CMK (cell line): ENCODE measurements around the genes RAB11A and MAP2K1.

GRCh38 chr15:65686652-65687029 is 64.9 kb downstream of the SLC24A1 start:
- RRBS = no CpG with 5 or more reads among the region's 1 CpG

DNA sequence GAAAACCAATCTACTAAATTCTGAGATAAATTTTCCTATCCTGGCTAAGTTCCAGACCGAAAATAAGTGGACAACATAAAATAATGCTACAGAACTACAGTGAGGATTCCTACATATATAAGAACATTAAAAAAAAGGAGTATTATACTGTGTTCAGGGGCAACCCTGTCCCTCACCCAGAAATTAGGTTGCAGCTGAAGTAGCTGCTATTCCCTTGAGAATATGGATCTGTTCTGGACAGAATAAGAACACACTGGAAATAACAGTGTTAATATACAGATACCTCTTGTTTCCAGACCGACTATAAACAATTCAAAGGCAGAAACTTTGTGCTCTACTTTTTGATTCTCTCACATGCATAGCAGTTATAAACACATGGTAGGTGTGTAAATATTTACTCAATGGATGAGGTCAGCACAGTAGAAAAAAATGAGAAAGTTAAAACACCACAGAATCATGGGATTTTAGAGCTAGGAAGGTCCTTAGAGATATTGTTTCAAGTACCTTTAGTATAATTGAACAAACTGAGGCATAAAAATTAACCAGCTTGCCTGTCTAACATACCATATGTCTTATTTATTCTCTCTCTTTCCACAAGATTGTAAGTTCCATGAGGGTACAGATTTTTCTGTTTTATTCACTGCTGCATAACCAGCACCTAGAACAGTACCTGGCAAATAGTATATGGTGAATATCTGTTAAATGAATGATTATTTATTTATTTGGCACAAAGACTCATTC is 25.2 kb downstream of the DENND4A start:
- RRBS = no CpG with 5 or more reads among the region's 2 CpGs

DNA sequence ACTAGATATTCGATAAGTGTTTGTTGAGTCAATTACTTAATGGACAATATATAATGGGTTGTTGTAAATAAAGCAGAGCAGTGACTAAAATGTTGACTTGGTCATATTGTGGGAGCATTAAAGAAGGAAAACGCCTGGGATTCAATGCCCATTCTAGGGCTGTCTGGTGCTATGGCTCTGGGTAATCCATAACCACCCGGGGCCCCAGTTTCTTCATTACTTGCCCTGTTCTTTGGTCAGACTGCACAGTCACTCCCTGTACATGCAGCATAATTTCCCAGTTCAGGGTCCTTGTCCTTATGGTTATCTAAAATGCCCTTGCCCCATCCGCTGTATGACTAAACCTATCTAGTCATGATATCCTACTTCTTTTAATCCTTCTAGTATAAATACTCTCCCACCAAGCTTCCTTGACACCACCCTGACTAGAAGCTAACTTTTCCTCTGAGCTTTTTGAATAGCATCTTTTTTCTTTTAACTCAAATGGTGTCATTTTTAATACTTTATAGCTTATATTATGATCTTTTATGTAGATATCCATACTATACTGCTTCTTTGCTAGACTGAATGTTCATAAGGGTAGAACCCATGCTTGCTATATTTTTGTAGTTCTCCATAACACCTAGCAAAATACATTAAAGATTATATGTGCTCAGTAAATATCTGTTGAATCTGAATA is 27.6 kb upstream of the DENND4A start:
- RRBS = no CpG with 5 or more reads among the region's 4 CpGs

DNA sequence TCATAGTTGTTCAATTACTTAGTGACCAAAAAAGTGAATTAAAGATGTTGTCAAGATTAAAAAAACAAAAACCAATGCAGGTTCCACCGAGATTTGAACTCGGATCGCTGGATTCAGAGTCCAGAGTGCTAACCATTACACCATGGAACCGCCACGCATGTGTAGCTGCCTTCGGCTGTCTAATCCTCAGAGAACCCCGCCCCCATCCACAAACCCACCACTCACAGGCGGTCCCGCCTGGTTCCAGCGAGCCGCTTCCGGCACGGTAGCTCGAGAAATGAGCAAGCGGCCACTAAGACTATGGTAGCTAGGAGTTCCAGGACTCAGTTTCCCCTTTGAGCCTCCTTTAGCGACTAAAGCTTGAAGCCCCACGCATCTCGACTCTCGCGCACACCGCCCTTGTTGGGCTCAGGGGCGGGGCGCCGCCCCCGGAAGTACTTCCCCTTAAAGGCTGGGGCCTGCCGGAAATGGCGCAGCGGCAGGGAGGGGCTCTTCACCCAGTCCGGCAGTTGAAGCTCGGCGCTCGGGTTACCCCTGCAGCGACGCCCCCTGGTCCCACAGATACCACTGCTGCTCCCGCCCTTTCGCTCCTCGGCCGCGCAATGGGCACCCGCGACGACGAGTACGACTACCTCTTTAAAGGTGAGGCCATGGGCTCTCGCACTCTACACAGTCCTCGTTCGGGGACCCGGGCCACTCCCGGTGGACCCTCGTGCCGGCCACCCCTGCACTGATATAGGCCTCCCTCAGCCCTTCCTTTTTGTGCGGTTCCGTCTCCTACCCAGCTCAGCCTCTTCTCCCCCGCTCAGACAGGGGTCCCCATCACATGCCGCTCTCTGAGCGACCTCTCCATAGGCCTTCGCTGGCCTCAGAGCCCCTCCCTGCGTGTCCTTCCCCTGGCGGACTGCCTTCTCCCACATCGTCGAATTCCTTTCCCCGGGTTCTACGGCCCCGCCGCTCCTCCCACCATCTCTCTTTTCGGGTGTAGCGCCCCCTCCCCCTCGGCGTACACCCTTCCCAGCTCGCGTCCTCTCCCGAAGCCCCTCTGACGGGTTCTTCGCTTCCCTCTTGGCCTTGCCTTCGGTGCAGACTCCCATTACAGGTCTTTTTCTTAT is at the start of gene RAB11A:
RAB11A (plus strand) TSS at position 508 of the 1,115 bp plus-strand sequence.
- RRBS = 0% methylated on average over 3 of the region's 75 CpGs

DNA sequence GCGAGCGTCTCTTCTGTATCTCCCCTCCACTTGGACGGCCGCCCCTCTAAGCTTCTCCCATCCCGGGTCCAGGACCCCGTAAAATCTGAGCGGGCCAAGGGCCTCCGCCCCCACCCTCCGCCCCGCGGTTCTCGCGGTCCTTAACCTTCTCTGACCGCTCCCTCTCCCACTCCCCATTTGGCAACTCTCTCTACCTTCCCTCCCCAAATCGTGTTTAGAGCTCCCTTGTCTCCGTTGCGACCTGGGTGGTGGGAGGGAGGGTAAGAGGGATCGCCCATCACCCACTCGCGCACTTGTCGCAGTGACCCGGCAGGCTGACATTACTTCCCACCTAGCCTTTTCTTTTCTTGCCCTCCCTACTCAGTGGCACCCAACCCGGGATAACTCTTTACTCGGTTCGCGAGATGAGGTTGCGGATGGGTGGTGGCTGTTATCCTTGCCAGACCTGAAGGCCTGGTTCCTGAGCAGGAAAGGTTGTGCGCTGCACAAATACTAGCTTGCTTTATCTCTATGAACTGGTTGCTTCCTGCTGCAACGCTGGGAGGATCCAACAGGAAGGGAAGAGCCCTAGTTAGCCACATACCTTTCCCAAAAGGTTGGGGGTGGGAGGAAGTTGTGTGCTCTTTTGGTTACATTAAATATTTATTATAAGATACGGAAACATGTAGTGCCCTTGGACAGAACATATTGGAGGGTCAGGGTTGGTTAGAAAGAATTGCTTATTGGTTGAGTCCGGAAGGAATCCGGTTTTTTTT is 1.0 kb downstream of the RAB11A start:
- RRBS = under 1% methylated on average over 2 of the region's 32 CpGs

GRCh38 chr15:65970884-65971659 is 101.8 kb downstream of the RAB11A start:
- RRBS = no CpG with 5 or more reads among the region's 8 CpGs

DNA sequence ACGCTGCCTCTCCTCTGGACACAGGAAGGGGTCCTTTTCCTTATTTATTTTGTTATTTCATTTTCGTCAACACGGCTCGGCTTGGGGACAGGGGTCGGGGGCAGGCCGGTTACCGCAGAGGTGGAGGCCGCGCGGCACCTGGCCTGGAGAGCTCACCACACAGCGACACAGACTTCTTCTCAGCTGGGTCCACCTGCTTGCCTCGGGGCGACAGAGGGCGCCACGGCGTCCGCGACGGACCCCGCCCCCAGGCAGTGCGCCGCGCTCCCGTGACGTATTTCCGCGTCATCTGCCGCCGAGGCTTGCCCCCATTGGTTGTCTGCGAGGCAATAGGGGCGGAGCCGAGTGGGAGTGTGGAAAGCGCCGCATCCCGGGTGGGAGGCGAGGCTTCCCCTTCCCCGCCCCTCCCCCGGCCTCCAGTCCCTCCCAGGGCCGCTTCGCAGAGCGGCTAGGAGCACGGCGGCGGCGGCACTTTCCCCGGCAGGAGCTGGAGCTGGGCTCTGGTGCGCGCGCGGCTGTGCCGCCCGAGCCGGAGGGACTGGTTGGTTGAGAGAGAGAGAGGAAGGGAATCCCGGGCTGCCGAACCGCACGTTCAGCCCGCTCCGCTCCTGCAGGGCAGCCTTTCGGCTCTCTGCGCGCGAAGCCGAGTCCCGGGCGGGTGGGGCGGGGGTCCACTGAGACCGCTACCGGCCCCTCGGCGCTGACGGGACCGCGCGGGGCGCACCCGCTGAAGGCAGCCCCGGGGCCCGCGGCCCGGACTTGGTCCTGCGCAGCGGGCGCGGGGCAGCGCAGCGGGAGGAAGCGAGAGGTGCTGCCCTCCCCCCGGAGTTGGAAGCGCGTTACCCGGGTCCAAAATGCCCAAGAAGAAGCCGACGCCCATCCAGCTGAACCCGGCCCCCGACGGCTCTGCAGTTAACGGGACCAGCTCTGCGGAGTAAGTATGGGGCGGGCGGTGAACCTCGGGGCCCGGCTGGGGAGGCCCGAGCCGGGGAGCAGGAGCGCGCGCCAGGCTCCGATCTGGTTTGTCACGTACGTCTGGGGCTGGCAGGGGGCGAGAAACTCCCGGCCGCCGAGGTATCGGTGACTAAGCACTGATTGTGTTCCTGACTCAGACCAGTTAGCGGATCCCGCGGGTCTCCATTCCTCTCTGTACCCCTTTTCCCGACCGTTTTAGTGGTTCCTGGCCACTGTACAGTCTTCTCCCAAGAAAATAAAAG is at the start of gene MAP2K1:
MAP2K1 (plus strand) TSS at position 419 of the 1,217 bp plus-strand sequence.
- RRBS = 1% methylated on average over 63 of the region's 121 CpGs

DNA sequence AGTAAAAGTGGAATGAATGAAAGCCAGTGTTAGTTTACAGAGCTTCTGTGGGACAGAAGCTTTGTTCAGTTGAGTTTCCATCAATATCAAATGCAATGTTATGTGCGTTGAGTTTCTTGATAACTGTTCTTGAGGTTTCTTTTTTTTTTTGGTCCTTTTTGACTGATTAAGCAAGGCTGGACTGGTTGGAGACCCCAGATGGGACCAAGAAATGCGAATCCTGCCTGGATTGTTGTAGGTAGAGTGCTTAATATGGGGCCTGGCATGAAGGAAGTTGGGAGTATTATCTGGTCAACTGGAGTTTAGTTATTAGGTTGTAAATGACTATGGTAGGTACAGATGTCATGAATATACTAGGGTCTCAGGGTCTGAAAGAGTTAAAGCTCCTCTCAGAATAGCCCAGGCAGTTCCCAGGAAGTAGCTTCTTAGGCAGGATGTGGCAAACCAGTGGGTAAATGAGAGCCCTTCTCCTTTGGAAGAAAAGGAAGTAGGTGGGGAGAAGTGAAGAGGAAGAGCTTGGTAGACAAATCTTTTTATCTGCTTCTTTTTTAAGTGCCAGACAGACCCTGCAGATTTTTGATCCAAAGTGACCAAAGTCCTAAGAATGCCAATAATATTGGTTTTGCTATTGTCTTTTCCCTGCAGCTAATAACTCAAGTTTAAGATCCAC is 24.4 kb downstream of the MAP2K1 start:
- RRBS = no CpG with 5 or more reads among the region's 2 CpGs

- RRBS = no CpG with 5 or more reads among the region's 5 CpGs
Observed at GRCh38 chr15:66470524-66471043, 27.0 kb downstream of the SNAPC5 start.

GRCh38 chr15:66655895-66656437 is 46.1 kb upstream of the SMAD6 start:
- RRBS = no CpG with 5 or more reads among the region's 4 CpGs

GRCh38 chr15:66718672-66719244 is 16.7 kb downstream of the SMAD6 start:
- RRBS = no CpG with 5 or more reads among the region's 5 CpGs

DNA sequence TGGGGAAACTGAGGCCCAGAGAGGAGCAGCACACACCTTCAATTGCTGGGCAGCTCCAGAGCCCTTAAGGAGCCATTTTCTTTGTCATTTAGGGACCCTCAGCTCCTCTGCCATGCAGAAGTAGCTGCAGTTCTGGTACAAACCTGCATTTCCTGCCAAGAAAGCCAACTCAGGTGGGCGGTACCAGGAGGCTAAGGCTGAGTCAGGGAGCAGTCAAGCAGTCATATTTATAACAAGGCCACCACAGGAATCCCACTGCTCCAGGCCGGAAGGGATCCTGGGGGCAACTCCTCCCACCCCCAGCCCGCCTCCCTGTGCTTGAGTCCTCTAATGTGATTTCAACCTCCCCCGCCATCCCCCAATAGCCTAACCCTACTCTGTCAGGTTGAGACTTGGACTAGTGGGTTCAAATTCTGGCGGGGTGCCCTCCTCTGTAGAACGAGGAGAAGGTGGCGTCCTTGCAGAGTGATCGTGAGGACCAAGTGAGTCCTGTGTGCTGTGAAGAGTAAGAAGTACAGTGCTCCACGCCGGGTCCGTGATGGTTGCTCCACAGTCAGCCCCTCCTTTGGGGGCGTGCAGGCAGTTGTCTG is 78.1 kb downstream of the SMAD6 start:
- RRBS = no CpG with 5 or more reads among the region's 12 CpGs

DNA sequence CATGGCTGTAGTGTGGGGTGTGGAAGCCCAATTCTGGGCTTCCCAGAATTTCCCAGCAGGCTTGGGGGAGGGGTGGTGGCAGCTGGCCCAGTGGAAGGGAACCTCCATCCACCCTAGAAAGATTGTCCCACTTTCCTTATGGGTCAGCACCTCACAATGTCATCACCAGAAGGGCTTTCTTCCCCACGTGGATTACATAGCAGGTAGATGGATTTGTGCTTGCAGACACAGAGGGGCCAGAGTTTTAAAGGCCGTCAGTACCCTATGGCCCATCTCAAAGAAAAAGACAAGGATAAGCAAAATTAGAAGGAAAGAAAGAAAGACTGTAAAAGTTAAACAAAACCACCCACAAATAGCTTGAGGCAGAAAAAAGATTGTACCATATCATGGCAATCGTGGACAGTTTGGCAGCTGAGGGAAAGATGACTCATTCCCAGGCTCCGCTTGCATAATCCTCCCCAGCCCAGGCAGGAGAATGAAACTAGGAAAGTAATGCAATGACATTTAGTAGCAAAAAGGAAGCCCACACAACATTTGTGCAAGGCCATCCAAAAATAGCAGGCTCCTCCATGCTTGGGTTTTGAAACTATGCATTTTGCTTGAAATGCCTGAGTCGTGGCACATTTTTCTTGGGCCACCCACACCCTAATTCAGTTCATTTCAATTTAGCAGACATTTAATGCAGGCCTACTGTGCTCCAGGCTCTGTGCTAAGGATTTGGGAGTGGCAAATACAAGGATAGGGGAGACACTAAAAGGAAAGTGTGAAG is 41.1 kb upstream of the SMAD3 start:
- RRBS = no CpG with 5 or more reads among the region's 5 CpGs

- RRBS = no CpG with 5 or more reads among the region's 2 CpGs
Observed at GRCh38 chr15:67039798-67040035, 25.7 kb upstream of the SMAD3 start.

- RRBS = no CpG with 5 or more reads among the region's 7 CpGs
Observed at GRCh38 chr15:67049177-67050001, 16.0 kb upstream of the SMAD3 start.

GRCh38 chr15:67066407-67067039 is 1.1 kb downstream of the SMAD3 start:
- RRBS = 1% methylated on average over 11 of the region's 40 CpGs

DNA sequence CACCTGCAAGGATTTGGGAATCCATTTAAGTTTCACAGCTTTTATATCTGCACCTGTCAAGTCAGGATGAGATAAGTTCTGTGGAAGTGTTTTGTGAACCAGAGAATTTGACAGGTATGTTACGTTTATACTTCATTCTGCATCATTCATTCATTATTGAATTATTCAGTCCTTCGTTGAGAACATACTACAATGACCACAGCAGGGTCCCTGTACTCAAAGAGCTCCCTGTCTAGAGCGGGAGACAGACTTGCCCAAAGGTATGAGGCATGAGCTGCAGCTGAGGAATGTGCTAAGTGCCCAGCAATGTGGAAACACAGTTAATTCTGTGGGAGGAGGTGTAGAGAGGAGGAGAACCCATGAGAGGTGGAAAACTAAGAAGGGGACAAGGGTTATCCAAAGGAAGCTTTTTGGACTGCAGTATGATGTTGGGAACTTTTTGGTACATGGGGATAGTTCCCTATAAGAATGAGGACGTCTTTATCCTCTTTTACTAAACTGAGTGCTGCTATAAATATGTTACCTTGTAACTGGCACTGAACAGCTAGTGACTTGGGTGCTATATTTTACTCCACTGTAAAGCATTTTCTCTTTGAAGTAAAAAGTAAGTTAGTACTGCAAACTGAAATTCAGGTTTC is 5.5 kb downstream of the SMAD3 start:
- RRBS = no CpG with 5 or more reads among the region's 4 CpGs

DNA sequence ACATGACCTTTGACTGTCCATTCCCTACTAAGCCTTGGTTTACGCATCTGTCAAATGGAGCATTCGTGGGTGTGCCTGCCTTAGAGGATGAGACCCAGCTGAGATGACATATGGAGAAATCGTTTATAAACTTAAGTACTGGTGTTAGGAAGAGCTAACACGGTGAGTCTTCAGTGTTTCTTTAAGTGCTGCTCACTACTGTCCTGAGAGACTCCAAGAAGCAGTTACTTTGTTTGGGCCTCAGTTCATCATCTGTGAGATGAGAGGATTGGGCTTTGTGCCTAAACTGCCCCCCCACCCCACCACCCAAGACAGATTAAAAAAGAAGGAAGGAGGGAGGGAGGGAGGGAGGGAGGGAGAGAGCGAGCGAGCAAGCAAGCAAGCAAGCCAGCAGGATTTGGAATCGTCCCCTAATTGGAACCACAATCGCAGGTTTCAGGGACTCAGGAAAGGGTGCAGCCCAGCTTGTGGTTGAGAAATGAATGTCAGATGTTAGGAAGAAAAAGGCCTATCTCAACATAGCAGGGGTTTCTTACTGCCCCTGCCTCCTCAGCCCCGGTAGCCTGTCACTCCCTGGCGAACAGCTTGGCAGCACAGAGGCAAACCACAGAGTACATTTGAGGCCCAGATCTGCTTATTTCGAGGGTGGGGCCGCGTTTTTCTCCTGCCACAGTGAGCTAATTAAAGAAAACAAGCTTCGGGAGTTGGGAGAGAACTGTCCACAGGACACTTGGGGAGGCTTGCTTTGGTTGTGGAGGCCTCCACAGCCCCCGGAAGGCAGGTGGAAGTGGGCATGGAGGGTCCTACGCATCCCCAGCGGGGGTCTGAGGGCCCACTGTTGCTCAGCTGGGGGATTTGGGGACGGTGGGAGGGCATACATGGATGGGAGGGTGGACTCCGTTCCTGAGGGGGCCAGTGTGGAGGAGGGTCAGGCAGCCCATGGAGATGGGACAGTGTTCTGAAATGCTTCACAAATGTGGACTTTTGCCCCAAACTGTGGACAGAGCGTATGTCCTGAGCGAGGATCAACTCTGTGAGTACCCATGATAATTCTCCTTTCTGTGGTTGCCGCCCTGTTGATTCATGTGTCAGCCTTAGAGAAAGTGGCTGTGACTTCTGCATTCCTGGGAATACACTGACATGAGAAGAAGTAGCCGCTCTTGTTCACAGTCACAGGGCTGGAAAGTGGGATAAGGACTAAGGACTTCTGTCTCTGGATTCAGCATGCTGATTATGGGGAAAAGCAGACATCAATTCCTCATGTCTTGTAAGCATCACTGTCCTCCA is 33.0 kb downstream of the SMAD3 start:
- RRBS = no CpG with 5 or more reads among the region's 23 CpGs

- RRBS = no CpG with 5 or more reads among the region's 5 CpGs
Observed at GRCh38 chr15:67108288-67108939, 43.0 kb downstream of the SMAD3 start.

DNA sequence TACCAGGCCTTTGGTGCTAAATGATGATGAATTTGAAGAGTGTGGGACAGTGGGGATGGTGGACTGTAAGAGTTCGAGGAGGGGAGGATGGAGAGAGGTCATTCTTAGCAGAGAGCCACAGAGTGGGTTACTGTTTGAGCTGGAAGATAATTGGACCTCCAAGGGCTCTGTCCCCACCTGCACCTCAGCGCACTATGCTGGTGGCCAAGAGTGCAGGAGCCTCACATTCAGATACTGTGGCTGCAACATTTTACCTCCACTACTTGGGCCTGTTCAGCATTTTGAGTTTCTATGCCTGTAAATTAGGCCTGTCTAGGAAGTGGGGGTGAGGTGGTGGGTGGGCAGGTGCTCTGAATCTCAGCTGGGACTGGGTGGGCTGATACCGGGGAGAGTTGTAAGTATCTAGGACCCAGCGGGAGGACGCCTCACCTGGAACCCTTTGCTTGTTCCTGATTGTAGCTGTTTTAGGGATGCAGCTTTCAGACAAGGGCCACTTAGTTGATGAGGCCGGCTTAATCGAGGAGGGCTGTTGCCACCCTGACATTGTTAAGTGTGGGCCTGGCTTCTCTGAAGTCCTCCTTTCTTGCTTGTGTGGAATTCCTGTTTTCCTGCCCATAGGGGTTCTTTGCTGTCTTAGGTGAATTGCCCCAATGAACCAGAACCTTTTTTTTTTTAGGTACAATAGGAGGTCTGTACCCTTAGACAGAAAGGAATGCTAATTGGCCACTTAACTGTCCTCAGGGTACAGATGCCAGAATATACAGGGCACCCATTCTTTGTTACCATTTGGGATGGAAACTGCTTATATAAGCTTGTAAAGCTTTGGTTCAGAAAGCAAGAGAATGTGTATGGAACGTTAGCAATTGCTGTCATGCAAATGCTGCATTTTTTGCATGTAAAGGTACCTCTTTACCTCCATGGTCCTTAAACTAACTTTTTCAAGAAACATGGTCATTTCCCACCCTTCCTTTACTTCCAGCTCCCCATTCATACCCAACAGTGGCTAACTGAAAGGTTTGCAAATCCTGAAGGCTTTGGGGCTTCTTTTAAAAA is 83.9 kb downstream of the SMAD3 start:
- RRBS = no CpG with 5 or more reads among the region's 8 CpGs